HTR-8/SVneo (cell line): ENCODE measurements around the gene SUMO4.

- RRBS, result no CpG with 5 or more reads among the region's 2 CpGs
These were observed 30.4 kb downstream of the TAB2 start for GRCh38 chr6:149347874-149348439.

- RRBS, result no CpG with 5 or more reads among the region's 4 CpGs
These were observed 33.6 kb upstream of the SUMO4 start for GRCh38 chr6:149366270-149366962.

GRCh38 chr6:149379184-149379554 lies 20.9 kb upstream of the SUMO4 start:
- RRBS, result no CpG with 5 or more reads among the region's 6 CpGs

DNA sequence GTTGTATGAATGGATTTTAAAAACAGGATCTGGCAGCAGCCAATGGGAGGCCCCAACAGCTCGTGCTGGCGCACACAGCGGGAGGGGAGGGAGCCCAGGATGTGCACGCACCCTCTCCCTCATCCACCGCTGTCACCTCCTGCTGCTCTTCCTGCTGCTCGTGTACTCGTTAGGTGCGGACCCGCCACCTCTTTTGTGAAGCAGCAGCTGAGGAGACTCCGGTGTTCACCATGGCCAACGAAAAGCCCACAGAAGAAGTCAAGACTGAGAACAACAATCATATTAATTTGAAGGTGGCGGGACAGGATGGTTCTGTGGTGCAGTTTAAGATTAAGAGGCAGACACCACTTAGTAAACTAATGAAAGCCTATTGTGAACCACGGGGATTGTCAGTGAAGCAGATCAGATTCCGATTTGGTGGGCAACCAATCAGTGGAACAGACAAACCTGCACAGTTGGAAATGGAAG lies at the start of gene SUMO4:
Gene SUMO4, plus strand, starts transcription at position 101 of the 468 bp plus-strand sequence.
- RRBS, result no CpG with 5 or more reads among the region's 14 CpGs

DNA sequence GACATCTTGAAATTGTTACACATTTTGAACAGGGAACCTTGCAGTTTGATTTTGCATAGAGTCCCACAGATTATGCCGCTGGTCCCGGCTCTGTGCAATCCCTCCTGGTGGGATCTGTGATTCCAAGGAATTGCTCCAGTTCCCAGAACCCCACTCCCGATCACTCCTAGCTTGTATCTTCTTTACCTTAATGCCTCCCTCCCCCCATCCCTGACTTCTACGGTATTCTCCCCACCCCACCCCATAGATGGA lies 38.4 kb downstream of the ZC3H12D start:
- RRBS, result no CpG with 5 or more reads among the region's 4 CpGs

DNA sequence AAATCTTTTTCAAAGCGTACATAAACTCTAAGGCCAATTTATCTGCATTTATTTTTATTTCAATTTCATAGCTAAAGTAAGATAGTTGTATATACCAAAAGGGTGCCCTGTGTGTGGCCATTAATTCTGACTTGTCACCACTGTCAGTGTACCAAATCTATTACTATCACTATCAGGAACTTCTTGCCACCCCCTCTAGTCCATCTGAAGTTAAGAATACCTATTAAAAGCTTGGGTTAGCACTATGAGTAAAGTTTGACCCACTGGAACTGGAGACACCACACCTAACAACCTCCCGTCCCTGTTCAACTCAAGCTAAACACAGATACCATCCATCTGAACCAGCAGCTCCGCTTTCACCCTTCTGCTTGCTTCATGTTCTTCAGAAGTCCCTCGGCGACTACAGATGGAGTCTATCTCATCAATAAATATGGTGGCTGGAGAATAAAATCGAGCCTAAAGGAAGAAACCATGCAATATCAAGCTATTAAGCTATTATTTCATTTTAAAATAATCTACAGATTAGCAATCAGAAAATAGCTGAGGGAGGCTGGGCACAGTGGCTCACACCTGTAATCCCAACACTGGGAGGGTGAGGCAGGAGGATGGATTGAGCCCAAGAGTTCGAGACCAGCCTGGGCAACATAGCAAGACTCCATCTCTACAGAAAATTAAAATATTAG lies 31.9 kb downstream of the GINM1 start:
- RRBS, result no CpG with 5 or more reads among the region's 7 CpGs

DNA sequence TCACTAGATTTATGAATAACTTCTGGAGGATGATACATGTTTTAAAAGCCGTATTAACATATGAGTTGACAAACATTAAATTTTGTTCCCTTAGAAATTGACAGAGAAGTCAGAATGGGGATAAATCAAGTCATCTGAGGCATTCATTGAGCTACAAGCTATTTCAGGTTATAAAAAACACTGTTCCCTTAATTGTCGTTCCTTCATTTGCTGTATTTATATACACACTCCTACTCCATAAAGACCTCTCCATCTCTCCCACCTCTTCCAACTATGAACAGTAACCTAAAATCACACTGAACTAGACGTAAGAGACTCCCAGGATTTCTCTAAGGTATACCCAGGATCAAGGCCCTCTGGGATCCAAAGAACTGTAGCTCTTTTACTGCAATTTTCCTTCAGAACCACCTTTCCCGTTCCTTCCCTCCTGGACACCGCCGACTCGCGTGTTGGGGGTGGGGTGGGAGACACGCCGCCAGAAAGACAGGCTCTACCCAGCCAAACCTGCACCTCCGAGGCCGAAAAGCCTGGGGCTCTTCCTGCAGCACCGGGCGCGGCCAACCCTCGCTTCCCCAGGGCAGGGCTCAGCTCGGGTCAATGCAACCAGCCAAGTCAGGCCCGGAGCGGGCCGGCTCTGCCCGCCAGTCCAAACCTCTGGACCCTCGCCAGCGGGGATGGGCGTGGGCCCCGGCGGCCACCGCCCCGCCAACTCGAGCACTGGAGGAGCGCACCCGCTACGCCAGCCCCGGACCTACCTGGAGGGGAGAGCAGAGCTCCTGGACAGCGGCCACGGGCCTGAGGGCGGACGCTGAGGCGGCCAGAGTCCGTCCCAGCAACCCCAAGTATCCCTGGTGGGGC lies 578 bp downstream of the LATS1 start:
- RRBS, result 1% methylated on average over 20 of the region's 39 CpGs

DNA sequence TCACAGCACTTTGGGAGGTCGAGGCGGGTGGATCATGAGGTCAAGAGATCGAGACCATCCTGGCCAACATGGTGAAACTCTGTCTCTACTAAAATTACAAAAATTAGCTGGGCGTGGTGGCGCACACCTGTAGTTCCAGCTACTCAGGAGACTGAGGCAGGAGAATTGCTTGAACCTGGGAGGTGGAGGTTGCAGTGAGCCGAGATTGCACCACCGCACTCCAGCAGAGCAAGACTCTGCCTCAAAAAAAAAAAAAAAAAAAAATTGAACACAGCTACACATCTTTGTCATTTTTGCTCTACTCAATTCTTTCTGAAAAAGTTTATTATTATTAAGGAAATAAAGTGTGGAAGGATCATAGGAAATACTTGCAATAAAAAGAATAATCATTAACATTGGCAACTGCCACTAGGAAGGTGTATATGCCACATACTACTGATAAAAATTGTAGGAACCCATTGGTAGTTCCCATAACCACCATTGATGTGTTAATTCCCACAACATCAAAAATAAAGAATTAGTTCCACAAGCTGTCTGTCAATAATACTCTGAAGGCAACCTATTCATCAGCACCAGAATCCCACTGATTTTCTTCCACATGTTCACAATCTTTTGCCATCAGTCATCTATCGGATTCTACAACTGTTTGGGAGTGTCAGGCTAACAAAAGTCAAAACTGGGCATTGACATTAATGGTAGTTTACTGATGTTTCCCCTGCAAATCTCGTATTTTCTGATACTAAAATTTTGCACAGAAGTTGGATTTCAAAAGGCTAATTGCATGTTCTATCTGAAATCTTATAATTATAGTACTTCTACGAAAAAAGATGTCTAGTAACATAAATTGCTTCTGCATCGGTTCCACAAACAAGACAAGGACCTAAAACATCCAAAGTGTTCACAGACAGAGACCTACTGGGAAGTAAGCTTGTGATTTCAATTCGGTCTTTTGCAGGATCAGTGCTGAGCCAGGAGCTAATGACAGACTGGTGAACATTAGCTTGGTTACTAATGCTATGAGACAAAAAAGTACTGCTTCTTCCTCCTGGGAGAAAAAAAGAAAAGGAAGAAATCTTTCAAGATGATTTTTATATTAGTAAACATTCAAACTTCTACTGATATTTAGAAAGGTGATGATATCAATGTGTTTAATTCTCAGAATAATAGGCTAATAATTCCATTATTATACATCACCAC lies 8.7 kb upstream of the LATS1 start:
- RRBS, result no CpG with 5 or more reads among the region's 12 CpGs

GRCh38 chr6:149895634-149896340 lies 2.1 kb downstream of the RAET1E start:
- RRBS, result no CpG with 5 or more reads among the region's 6 CpGs

DNA sequence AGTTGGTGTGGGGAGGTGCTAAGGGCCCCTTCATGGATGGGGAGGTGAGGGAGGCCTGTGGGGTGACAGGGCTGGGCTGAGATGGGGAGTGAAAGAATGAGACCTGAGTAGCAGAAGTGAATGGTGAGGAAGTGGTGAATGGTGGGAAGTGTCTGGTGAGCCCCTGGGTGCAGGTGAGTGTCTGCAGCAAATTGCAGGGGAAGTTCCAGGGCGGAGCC lies 21.1 kb downstream of the RAET1L start:
- RRBS, result no CpG with 5 or more reads among the region's 1 CpG

GRCh38 chr6:150037261-150037783 lies 12.0 kb upstream of the RAET1L start:
- RRBS, result 49% methylated on average over 6 of the region's 25 CpGs

DNA sequence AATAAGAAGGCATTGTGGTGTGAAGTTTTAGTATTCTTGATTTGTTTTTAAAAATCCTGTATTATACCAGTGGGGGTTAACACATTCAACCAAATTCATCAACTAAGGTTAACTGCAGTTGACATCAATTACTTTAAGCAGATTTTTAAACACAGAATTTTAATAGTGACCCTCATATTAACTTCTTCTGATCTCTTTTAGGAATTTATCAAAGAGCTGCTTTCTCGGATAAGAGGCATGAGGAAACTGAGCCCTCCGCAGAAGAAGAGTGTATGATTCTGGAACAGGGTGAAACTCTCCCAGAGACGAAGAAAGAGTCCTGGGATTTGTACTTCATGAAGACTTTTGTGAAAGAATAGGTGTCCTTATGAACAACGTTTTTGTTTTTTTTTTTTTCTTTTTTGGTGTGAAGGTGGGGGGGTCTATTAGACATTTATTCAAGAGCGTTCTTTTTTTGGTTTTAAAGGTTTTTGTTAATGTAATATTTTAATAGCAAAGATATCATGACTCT lies 105.8 kb downstream of the PPP1R14C start:
- RRBS, result no CpG with 5 or more reads among the region's 5 CpGs

DNA sequence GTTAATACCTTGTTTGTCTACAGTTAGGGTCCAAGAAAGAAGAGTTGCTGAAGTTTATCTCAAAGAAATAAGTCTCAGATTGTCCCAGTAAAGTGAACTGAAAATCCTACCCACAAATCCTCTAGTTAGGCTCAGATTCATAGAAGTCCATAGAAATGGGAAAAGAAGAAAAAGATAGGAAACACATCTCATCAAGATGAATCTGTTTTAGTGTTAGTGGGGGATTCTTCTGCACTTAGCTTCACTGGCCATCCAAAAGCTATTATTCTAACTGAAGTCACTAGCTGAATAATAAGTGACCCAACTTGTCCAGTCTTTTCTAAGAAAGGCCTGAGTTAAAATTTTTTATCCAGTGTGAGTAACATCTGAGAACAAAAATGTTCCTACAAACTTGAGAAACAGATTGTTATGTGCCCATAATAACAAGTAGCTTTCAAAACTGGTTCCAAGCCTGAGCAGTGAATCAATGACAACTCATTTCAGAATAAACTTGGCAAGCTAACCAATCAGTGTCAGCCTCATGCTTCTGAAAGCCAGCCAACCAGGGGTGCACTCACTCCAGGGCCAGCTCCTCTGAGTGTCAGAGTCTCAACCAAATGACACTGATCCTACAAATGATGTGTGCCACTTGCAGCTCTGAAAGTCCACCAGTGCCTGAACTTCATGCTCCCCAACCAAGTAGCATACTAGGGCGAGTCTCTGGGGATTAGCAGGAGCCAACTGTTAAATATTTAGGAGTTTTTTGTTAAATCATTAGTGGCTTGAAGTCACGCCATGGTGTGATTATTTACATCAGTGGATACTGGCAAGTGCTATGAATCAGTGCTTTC lies 4.3 kb downstream of the IYD start:
- RRBS, result no CpG with 5 or more reads among the region's 2 CpGs

DNA sequence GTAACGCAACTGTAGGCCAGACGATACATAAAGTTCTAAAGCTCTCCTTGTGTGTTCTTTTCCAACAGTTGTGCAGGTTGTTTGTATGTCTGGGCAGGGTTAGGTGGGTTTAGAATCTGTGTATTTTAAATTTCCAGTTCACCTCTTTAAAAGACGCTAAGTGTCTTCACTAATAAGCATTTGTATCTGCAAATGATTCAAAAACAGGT lies 98.9 kb downstream of the PLEKHG1 start:
- RRBS, result no CpG with 5 or more reads among the region's 3 CpGs

GRCh38 chr6:150809021-150809534 lies 56.4 kb upstream of the MTHFD1L start:
- RRBS, result no CpG with 5 or more reads among the region's 13 CpGs

- RRBS, result no CpG with 5 or more reads among the region's 1 CpG
These were observed 53.5 kb upstream of the MTHFD1L start for GRCh38 chr6:150812030-150812301.

- RRBS, result no CpG with 5 or more reads among the region's 8 CpGs
These were observed 53.1 kb upstream of the MTHFD1L start for GRCh38 chr6:150812302-150812864.

- RRBS, result no CpG with 5 or more reads among the region's 20 CpGs
These were observed 29.4 kb downstream of the MTHFD1L start for GRCh38 chr6:150894634-150895596.

DNA sequence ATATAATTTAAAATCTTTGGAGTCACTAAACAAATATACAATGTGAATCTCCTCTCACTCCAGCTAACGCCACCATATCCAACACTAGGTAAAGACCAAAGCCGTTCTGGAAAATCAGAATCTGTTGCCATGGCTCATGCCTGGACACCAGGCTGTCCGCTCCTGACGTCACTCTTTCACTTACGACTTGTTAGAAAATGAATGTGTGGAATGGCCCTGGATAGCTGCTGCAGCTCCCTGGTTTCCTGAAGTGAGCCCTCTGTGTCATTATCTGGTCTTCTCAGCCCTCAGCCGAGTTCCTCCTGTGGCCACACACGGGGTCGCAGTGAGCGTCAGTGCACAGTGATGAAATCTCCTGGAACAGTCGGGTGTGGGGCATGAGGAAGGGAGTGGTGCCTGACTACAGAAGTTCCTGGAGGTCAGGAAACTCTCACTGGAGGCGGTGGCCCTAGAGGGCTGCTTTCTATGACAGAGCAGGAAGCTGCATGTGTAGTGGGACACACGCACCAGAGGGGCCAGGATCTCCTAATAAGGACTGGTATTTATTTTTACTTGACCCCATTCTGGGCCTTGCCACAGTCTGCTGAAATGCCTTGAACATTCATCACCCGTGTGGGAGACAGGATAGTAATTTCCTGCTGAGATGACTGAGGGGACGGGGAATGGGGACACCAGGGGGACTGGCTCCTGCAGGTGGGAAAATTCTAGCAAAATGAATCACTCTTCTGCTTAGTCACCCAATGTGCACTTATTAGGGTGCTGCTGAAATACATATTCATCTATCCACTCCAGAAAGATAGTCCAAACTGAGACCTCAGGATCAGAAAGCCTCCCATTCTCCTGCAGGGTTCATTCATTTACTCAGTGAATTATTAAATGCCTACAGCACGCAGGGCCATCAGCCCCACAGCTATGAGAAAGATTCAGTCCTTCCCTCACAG lies 175.5 kb downstream of the MTHFD1L start:
- RRBS, result no CpG with 5 or more reads among the region's 15 CpGs

DNA sequence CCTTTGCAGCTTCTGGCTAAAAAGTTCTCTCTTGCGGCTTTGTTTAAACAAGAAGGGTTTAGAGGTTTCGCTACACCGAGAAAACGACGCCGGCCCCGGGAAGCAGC lies 1.6 kb downstream of the ZBTB2 start:
- RRBS, result no CpG with 5 or more reads among the region's 7 CpGs